ENCODE measurements around a stretch of chr14.

DNA sequence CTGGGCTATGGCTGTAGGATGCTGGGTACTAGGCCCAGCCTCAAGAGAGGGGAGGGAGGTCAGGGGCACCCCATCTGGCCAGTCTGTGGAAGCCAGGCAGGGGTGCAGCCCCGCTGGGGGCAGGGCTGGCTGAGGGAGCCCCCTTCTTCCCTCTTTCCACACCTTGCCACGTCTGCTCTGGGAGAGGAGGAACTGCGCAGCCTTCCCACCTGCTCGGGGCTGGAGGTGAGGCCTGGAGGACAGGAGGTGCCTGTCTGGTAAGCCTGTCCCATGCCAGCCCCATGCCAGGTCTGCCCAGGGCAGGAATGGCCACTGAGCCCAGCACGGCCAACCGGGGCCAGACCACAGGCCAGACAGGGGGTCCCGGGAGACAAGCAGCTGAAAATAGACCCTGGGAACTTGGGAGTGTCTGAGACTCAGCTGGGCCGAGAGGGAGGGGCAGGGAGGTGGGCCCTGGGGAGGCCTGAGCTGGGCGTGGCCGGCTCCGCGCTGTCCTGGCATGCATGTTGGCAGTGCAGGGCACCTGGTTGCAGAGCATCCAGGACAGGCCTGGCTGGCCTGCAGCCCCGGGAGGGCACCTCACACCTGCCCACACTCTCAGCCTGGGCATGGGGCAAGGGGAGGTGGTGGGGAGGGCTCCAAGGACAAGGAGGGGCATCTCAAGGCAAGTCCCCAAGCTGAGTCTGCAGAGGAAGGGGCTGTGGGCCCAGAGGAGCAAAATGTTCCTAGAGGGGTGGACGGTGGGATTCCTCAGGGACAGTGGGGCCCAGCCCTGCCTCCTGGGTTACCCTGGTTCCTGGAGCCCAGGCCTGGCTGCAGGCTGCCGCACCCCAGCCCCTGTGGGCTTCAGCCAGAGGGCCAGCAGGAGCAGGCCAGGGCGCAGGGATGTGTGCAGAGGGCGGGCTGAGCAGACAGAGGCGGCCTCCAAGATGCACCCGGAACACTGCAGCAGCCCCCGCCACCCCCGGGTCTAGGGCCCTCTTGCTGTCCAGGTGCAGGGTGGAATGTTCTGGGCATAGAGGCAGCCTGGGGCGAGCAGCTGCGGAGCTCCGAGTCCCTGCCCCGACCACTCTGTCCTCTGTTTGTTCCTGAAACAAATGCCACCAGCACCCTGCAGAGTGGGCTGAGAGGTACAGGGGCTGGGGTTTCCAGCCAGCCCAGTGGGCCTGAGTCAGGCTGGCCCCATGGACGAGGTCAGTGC is 3.2 kb upstream of the CRIP1 start:
- PRO-cap, result no peak

DNA sequence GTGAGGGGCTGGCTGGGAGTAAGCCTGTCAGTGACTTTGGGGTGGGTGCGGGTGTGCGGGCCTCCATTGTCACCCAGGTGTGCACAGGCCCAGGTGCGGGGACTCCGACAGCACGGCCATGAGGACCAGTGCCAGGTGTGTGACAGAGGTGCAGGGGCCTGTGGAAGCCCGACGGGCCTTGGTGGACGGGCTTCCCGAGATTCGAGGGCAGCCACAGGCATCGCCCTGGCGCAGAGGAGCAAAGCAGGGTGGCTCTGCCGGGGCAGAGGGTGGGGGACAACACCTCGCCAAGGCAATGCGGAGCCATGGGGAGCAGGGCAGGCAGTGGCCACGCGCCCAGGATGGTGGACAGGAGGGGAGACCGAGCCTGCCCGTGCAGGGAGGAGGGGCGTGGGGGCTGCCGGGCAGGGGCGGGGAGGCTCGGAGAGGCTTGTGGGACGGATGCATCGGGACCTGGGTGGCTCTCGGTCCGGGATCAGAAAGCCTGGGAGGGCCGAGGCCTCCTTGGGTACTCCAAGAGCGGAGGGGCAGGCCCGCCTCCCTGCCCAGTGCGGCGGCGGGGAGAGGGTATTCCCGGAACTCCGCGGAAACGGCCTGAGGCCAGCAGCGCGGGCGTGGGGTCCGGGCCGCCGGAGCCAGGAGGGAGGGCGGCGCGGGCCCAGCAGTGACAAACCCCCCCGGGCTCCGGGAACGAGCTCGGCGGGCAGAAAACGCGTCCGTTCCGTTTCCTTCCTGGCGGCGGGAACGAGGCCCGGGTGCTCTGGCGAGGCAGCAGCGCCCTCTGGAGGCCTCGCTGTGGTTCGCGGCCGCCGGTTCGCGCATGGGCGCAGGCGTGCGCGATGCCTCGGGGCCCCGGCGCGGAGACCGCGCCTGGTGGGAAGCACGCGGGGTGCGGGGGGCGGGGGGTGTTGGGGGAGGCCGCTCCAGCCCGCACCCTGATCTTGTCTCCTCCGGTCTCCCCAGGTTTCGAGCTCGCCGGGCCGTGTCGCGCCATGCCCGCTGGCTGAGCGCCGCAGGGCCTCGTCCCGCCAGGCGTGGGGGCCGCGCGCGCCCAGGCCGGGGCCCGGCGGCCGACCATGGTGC is 1.7 kb downstream of the TMEM121 start:
- PRO-cap, result unidirectional peak, minus-strand start at position 740 of the sequence

GRCh38 chr14:105537994-105538348 is 11.6 kb downstream of the TMEM121 start:
- PRO-cap, result no peak

- PRO-cap, result no peak
Measured at GRCh38 chr14:105706998-105707720, 180.8 kb downstream of the TMEM121 start.

DNA sequence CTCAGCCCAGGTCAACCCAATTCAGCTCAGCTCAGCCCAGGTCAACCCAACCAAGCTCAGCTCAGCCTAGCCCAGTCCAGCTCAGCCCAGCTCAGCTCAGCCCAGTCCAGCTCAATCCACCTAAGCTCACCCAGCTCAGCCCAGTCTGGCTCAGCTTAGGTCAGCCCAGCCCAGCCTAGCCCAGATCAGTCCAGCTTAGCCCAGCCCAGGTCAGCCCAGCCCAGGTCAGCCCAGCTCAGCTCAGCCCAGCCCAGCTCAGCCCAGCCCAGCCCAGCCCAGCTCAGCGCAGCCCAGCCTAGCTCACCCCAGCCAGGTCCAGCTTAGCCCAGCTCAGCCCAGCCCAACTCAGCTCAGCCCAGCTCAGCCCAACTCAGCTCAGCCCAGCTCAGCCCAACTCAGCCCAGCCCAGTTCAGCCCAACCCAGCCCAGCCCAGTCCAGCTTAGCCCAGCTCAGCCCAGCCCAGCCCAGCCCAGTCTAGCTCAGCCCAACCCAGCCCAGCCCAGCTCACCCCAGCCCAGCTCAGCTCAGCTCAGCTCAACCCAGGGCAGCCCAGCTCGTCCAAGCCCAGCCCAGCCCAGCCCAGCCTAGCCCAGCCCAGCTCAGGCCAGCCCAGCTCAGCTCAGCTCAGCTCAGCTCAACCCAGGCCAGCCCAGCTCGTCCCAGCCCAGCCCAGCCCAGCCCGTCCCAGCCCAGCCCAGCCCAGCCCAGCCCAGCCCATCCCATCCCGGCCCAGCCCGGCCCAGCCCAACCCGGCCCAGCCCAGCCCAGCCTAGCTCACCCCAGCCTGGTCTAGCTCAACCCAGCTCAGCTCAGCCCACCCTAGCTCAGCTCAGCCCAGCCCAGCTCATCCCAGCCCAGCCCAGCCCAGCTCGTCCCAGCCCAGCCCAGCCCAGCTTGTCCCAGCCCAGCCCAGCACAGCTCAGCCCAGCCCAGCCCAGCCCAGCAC is 184.3 kb downstream of the TMEM121 start:
- PRO-cap, result no peak

- PRO-cap, result no peak
Measured at GRCh38 chr14:105857809-105858673, 331.7 kb downstream of the TMEM121 start.

- PRO-cap, result no peak
Measured at GRCh38 chr14:105861636-105862589, 335.5 kb downstream of the TMEM121 start.

- PRO-cap, result no peak
Measured at GRCh38 chr14:105898493-105899149, 372.2 kb downstream of the TMEM121 start.

- PRO-cap, result no peak
Measured at GRCh38 chr14:106185305-106185726, 658.9 kb downstream of the TMEM121 start.

- PRO-cap, result no peak
Measured at GRCh38 chr14:106744854-106745859, 1218.8 kb downstream of the TMEM121 start.

DNA sequence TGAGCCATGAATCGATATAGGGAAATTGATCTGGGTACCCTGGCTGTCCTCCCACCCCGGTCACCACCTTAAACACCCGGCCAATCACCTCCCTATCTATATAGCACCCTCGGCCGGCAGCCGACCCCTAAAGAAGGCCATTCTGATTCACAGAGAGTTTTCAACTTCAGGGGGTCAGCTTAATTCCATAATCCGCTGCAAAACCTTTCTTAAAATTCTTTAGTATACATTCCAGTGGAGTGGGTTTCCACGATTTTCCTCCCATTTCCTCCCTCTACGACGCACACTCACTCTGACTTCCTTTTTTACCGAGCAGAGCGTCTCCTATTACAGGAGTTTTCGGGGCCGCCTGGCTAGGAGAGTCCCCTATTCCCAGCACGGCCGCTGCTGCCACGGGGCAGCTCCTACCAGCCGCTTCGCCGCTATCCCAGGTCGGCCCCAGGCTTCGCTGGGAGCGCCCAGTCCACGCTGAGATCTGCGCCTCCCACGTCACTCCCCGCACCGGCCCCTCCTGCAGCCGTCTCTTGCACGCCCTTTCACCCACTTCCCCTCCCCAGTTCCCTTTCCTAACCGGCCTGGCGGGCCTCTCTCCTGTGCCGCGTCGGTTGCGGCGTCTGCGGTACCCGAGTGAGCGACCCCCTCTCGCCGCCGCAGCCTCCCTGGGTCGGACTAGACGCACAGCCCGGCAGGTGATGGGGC is 1318.1 kb downstream of the TMEM121 start:
- PRO-cap, result bidirectional peak, plus-strand start at position 556 of the sequence, minus-strand start at position 447 of the sequence

- PRO-cap, result no peak
Measured at GRCh38 chr14:106877560-106877992, 1351.2 kb downstream of the TMEM121 start.